ENCODE measurements around the genes NLRP6, PKP3, SCT, DRD4 and CRACR2B.

DNA sequence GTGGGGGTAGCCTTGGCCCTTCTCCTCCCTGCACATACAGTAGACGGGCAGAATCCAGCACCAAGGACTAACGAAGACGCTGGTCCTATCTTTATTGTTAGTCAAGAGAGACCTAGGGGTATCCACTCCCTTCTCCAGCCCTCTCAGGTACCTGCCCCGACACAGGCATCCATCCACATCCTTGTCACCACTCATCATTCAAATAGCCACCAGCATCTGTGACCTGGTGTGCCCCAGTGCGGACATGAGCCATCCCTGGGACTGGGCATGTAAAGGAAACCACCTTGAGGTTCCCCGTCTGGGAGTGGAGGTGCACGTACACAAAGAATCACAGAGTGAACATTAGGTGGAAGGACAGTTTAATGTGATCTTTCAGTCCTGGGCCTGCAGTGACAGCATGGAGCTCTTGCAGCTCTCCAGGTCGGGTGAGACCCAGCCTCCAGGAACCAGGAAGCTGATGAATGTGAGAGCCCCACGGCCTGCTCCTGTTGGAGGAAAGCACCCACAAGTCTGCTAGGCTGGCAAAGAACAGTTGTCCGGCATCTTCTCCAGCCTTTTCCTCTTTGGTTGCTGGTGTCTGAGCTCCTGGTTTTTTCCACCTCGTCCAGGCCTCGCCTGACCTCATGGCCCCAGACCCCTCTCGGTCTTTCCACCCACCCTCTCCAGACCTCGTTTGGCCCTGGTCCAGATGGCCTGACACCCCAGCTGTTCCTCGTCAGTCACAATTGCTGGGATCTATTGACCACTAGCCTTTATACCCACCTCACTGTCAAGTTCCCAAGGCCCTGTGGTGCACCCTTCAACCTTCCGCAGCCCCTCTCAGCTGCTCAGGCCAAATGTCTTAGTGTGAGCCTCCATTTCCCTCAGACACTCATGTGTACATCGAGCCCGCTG lies 16.5 kb downstream of the PSMD13 start:
- PRO-cap: no peak
- RAMPAGE, long total RNA, 4 experiments: no peak in any of the 4 experiments

GRCh38 chr11:277973-278270 lies 285 bp upstream of the NLRP6 start:
- PRO-cap: no peak
- RAMPAGE, long total RNA, 4 experiments: no peak in any of the 4 experiments

- PRO-cap: no peak
- RAMPAGE, long total RNA, 4 experiments: no peak in any of the 4 experiments
Observed at GRCh38 chr11:278271-278561, at the start of gene NLRP6. TSS of gene NLRP6 (plus strand) at chr11:278407.

DNA sequence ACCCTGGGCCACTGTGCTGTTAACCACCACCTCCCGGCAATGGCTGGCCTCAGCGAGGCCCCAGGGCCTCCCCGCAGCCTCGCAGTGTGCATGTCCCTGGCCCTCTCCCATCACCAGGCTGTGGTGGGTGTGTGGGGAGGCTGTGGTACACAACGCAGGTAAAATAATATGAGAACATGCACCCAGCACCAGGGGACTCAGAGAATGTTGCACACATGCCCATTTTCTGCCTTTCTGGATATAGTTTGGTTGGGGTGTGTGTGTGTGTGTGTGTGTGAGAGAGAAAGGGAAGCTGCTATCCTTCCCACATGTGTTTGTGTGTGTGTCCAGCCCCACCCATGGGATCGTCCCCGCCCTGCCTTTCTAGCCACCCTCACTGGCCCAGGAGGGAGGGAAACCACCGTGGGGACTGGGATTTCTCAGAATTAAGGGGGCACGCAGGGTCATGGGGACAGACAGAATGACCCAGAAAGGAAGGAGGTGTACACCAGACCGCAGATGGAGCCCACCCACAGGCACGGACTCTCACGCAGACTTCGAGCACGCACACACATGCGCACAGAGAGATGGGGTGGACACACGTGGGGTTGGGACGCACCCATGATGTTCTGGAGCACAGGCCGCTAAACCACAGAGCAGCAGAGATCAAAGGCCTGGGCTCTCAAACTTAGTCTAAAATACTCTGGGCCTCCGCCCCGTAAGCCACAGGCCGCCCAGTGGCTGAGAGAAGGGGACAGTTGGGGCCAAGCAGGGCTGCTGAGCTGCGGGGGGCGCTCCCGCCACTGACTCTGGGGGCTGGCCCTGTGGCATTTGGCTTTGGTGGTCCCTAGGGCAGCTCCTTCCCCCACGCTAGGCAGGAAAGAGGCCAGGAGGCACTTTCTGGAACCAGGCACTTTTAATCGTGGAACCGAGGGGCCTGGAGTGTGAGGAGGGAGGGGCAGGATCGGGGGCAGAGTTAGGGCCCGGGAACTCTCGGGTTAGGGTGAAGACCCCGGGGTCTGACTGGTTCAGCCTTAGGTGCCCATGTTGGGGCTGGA lies 1.7 kb downstream of the IFITM5 start:
- PRO-cap: no peak
- RAMPAGE, long total RNA, 4 experiments: no peak in any of the 4 experiments

DNA sequence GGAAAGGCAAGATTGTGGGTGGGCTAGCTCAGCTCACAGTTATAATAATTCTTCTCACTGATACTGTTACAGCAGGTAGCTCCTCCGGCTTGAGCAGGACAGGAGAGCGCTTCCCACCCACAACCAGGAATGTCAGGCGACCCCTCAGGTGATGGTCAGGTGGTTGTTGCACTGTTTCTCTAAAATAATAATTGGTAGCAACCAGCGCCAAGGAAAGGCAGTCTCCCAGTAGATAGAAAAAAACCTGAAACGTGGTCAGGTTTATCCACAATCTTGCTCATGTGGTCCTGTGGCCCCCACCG lies 3.0 kb downstream of the IFITM3 start:
- PRO-cap: no peak
- RAMPAGE, long total RNA, 4 experiments: no peak in any of the 4 experiments

DNA sequence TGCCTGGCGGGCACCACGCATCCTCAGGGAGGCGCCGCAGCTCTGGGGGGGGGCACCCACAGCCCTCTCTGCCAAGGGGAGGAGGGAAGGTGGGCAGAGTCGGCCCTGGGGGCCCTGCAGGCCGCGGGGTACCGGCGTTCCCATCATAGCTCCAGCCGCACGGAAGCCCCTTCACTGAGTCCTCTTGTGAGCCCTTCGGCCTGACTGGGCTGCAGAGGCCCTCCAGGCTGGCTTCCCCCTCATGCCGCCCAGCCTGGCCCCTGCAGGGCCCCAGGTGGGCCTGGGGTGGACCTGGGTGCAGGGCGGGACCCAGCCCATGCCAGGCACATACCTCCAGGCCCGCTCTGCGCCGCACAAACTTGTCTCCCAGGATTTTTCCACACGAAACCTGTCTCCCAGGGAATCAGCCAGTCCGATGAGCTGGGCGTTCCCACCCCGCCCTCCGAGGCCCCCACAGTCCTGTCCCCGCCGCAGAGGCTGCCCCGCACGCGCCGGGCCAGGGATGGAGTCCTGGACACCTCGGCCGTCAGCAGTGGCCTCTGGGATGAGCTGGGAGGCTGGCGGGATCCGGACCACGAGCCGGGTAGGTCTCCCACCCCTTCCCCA lies 1.8 kb upstream of the PKP3 start:
- PRO-cap: no peak
- RAMPAGE, long total RNA, 4 experiments: no peak in any of the 4 experiments

DNA sequence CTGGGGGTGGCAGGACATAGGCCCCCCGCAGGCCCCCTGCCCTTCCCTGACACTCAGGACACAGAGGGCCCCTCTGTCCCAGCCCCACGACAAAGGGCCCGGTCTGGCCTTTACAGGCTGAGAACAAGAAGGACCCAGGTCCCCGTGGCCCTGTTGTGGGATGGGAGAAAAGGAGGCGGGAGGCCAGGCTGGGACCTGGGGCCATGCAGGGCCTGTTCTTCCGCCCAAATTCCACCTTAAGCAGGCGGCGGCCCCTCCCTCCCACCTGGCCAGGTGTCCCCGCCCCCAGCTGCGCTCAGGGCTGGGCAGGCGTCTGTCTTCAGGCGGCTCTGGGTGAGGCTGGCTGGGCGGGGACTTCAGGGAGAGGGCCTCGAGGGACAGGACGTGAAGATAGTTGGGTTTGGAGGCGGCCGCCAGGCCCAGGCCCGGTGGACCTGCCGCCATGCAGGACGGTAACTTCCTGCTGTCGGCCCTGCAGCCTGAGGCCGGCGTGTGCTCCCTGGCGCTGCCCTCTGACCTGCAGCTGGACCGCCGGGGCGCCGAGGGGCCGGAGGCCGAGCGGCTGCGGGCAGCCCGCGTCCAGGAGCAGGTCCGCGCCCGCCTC lies at the start of gene PKP3:
Gene PKP3 (plus strand): TSS at position 359 of the 604 bp plus-strand sequence.
- PRO-cap: no peak
- RAMPAGE, long total RNA, 4 experiments: no peak in any of the 4 experiments

DNA sequence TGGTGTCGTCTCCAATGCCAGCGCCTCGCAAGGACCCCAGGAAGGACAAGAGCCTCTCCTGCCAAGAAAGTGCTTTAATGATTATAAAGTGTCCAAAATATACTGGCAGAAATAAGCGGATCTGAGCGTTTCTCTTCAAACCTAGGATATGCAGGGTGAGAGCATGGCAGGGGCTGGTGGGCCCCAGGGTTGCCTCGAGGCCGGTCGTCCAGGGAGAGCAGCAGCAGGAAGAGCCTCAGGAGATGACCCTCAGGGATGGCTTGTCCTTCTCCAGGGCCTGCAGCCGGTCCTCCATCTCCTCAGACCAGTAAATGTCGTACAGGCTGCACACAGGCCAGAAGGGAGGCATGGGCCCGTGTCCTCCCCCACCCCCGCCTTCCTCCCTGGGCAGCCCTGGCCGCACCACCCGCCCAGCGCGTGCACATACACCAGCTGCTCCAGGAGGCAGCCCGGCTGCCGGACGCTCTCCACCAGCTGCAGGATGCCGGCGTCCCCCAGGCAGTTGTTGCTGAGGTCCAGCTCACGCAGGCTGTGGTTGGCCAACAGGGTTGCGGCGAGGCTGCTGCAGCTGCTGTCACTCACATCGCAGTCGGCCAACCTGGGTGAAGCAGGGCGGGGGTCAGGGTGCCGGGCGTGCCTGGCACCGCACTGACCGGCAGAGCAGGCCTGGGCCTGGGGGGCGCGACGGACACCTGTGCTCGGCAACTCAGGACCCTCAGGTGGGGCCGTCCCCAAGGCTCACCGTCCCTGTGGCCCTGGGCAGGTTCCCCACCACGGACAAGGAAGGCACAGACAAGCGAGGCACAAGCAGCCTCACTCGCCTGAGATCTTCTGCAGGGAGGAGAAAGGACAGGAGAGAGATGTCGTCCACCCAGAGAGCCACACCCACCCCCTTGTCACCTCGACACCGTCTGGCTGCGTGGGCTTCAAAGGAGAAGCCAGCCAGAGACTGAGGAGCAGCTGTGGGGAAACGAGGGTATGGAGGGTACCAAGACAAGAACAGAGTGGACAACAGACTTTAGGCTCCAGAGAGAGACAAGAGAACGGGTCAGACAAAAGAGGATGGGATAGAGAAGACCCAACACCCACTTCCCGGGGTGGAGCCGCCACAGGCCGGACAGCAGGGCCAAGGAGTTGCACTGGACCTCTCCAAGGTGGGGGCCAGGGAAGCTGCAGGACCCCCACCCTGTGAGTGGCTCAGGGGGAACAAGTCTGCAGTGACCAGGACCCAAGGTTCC lies 12.2 kb downstream of the RNH1 start:
- PRO-cap: no peak
- RAMPAGE, long total RNA, 4 experiments: no peak in any of the 4 experiments

DNA sequence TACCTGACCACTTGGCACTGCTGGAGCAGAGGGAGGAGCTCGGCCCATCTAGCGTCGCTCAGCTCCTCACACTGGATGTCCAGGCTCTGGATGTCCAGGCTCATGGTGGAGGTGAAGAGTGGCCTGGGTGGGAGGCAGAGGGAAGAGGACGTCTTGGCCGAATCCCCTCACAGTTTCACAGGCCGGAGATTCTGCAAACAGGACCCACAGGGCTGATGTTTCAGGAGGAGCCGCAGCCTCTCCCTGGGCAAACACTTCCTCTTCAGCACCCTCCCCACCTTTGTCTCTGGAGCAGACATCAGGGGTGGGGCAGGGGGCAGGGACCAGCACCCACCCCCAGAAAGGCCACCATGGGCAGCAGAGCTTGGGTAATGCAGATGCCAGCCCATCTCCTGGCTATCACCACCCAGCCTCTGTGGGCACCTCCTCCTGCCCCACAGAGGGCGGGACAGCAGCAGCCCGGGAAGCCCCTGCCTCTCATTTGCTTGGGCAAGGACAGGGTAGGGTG lies 4.9 kb downstream of the RNH1 start:
- PRO-cap: no peak
- RAMPAGE, long total RNA, 4 experiments: no peak in any of the 4 experiments

DNA sequence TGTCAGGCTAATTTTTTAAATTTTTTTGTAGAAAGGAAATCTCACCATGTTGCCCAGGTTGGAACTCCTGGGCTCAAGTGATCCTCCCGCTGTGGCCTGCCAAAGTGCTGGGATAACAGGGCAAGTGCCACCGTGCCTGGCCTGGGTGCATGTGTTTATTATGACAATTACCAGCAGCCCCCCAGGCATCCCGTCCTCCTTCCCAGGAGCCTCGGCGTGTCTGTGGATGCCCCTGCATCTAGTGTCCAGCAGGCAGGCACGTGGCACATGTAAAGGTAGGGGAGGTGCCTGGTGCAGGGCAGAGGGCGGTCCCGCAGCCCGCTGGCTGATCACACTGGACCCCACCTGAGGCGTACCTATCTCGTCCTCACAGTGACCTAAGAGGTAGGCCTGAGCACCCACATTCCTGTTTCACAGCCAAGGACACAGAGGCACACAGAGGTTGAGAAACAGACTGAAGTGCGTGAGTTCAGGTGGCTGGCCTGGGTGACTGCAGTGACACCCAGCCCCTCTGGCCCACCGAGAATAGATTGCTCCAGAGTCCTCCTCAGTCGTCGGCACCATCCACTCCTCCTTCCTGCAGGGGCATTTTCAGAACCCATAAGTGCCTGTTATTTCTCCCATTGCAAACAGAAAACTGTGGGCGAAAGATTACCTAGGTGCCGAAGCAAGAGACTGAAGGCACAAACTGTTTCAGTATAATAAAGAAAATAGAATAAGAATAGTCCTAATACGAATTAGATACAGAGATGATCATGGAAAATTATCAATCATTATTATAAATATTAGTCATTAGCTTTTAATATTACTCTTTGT lies 3.0 kb upstream of the PHRF1 start:
- PRO-cap: no peak
- RAMPAGE, long total RNA, 4 experiments: no peak in any of the 4 experiments

DNA sequence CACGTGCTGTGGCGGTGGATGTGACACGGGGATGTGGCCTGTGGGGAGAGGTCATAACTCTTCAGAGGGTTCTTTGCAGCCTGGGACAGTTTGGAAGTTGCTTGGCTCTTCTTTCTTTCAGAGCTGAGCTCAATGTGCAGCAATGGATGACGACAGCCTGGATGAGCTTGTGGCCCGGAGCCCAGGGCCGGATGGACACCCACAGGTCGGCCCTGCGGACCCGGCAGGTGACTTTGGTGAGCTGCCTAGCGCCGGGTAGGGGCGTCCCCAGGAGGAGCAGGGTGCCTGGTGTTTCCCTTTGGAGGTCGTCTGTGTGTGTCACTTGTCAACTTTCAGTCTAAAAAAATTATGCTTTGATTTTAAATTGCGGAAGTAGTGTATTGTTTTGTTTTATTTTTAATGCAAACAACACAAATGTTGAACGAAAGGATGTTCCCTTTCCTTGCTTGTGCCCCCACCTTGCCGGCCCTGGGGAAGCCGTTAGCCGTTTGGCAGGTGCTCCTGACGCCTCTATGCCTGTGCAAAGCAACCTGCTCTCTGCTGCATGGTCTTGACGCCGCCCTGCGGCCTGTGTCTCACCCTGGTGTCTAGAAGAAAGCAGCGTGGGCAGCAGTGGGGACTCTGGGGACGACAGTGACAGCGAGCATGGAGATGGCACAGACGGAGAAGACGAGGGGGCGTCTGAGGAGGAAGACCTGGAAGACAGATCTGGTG lies 5.3 kb downstream of the PHRF1 start:
- PRO-cap: no peak
- RAMPAGE, long total RNA, 4 experiments: no peak in any of the 4 experiments

DNA sequence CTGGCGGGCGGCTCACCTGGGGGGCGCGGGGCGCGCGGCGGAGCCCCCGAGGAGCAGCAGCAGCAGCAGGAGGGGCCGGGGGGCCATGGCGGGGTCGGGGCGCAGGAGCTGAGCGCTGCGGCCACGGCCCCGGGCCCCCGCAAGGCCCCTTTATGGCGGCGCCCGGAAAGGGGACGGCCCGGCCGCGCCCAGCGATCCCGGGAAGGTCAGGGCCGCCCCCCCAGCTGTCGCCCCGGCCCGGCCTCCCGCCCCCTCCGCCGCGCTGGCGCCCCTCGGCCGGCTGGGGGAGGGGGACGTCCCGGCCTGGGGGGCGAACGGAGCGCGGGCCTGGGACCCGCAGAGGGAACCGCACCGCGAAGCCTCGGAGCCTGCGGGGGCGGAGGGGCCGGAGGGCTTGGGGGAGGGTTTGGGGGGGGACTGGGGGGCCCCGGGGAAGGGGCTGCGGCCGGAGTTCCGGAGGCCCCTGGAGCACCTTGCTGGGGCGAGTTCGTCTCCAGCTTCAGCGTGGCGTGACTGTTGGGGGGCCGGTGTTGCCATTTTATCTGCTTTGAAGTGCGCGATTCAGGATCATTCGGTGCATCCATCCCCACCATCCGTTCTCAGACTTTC lies at the start of gene SCT:
Gene SCT (minus strand): TSS at position 125 of the 609 bp plus-strand sequence.
- PRO-cap: no peak
- RAMPAGE, long total RNA, 4 experiments: no peak in any of the 4 experiments

- PRO-cap: no peak
- RAMPAGE, long total RNA, 4 experiments: no peak in any of the 4 experiments
Observed at GRCh38 chr11:636623-637408, at the start of gene DRD4. TSS of gene DRD4 (plus strand) at chr11:637269.

DNA sequence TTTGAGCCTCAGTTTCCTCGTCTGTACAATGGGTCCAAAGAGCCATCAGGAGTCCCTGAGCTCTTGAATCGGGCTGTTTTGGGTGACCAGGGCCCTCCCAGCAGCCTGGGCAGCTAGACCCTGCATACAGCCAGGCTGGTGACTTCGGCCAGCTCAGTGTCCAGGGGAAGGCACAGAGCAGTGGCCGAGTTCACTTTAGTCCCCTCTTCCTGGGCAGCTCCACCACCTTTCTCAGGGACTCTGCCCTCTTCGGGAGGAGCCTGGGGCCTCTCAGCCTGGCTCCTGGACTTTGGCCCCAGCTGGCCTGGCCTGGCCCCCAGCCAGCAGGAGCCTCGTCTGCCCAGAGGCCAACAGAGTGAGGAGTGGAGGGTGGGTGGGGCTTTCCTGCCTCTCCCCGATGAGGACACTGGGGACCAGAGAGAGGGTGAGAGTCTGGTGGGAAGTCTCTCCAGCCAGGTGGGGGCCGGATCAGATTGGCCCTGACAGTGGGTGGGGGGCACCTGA lies 6.7 kb downstream of the EPS8L2 start:
- PRO-cap: no peak
- RAMPAGE, long total RNA, 4 experiments: no peak in any of the 4 experiments

DNA sequence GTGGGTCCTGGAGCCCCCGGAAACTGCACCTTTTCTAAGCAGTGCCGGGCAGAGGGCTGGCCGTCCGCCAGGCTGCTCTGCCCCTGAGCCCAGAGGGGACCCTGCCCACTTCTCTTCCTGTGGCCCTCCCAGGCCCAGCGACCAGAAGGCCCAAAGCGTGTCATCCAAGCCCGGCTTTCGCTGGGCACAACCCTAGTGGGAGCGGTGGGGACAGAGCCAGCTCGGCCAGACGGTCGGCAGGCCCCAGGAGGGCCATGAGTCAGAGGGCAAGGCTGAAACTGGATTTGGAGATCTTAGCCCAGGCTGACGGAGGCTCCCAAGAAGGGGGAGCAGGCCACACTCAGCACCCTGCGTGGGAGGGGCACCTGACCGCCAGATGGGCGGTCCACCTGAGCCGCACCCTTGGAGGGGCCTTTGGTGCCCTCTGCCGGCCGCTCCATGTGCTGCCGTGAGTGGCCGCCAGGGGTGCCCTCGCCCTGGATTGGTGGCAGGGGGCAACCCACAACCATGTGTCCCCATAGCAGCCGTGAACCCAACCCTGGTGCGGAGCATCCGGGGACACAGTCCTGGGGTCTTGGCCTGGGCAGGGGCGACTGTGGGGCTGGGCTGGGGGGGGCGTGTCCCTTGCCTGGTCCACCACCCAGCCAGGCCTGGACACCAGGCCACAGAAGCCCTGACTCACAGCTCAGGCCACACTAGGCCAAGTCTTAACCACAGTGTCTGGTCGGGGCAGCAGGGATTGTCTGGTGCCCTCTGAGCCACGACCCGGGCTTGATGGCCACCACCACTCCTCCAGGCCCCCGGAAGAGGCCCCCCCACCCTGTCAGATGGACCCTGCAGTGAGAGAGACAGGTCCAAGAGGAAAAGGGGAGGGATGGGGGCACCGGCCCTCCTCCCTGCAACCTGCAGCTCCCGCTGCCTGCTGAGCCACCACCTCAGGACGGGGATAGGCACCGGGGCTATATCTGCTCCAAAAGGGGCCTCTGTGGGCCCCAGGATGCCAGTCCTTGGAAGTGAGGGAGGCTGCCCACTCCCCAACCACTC lies 19.2 kb upstream of the TALDO1 start:
- PRO-cap: no peak
- RAMPAGE, long total RNA, 4 experiments: no peak in any of the 4 experiments

DNA sequence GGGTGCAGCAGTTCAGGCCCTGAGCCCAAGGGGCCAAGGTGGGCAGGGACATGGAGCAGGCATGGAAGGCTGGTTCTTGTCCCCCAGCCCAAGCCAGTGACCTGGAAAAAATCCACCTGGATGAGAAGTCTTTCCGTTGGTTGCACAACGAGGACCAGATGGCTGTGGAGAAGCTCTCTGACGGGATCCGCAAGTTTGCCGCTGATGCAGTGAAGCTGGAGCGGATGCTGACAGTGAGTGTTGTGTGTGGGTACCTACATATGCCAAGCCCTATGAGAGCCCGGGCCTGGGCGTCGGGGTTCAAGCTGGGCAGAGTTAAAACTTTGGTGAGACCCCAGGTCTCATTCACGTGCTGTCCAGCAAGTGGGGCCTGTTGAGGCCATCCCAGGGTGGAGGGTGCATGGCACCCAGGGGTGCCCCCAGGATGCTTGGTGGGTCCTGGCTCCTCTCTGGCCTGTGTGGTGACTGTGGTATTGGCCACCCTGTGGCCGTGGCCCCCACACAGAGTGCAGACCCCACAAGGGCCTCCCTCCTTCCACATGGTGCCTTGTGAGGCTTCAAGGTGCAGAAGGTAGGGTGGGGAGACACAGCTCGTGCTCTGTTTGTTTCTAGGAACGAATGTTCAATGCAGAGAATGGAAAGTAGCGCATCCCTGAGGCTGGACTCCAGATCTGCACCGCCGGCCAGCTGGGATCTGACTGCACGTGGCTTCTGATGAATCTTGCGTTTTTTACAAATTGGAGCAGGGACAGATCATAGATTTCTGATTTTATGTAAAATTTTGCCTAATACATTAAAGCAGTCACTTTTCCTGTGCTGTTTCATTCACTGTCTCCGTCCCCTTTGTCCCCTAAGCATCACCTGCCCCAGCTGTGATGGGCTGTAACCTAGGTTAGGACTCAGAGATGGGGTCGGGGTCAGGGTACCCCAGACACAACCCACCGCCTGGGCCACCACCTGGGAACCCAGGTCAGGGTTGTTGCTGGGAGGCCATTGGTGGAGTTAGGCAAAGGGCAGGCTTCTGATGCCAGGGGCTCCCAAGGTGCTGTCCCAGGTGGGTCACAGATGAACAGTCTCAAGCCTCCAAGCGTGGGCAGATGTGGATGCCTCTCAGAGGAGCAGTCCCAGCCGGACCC lies 12.7 kb downstream of the GATD1 start:
- PRO-cap: no peak
- RAMPAGE, long total RNA, 4 experiments: no peak in any of the 4 experiments

GRCh38 chr11:777877-778711 lies 807 bp upstream of the GATD1 start:
- PRO-cap: no peak
- RAMPAGE, long total RNA, 4 experiments: no peak in any of the 4 experiments

DNA sequence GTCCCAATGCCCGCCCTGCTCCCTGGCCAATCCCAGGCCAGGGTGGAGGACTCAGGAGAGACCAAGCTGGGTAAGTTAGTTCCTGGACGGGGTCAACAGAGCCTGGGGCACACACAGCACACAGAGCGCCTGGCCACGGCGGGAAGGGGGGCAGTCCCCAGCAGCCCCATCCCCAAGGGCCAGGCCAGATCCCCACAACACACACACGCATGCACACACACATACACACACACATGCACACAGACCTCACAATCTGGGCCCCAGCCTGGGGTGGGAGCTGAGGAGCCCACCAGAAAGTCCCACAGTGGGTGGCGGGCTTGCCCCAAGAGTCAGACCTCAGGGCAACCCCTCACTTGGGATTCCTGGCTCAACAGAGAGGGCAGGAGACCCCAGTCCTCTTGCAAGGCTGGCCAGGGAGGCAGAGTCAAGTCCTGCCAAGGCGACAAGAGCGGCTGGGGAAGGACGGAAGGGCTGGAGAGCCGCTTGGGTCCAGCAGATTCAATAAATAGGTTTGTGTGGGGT lies 1.2 kb upstream of the CEND1 start:
- PRO-cap: no peak
- RAMPAGE, long total RNA, 4 experiments: no peak in any of the 4 experiments

- PRO-cap: no peak
- RAMPAGE, long total RNA, 4 experiments: no peak in any of the 4 experiments
Observed at GRCh38 chr11:820431-820965, 1.8 kb downstream of the PNPLA2 start.

- PRO-cap: no peak
- RAMPAGE, long total RNA, 4 experiments: start-site peak on the plus strand in 1 of 4 experiments, at chr11:827265-827966 at its widest, 6 reads per replicate
Observed at GRCh38 chr11:827500-828355, at the start of gene CRACR2B. TSS of gene CRACR2B (plus strand) at chr11:827919.

Data from sigmoid colon (tissue), 4 donors.